GM23248 (cell line): ENCODE results near the genes ELFN2, MFNG and CDC42EP1.

DNA sequence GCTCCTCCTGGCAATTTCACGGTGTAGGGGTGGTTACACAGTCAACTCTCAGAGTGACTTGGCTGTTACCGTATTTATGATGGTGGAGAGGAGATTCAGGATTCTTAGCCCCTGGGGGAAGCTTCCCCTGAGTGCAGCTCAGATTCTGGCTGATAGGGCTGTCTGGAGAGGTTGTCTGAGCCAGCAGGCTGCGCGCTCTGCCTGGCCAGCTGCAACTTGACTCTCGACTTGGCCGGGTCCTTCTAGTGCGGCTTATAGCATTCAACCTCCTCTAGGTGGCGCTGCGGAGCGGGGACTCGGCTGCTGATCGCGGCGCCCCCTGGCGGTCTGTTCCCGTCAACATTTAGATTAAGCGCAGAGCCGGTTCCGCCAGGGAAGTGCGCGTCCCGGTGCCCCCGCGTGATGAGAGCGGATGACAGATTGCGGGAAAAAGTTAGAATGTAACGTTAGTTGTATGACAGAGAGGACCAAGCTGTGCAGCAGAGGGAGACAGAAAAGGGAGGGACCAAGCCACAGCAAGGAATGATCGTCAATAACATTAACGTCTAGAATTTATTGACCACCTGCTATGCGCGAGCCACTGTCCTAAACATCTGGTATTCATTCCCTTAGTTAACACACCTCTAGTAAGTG, 4.4 kb upstream of the NCF4 start:
- RAMPAGE, long total RNA, result no peak

- RAMPAGE, long total RNA, result no peak
These were observed 4.5 kb downstream of the TST start for GRCh38 chr22:37014802-37015169.

- RAMPAGE, long total RNA, result no peak
These were observed 826 bp upstream of the TMPRSS6 start for GRCh38 chr22:37110305-37110773.

- RAMPAGE, long total RNA, result no peak
These were observed 12.7 kb upstream of the IL2RB start for GRCh38 chr22:37162336-37162841.

- RAMPAGE, long total RNA, result no peak
These were observed 14.6 kb upstream of the IL2RB start for GRCh38 chr22:37164398-37164634.

DNA sequence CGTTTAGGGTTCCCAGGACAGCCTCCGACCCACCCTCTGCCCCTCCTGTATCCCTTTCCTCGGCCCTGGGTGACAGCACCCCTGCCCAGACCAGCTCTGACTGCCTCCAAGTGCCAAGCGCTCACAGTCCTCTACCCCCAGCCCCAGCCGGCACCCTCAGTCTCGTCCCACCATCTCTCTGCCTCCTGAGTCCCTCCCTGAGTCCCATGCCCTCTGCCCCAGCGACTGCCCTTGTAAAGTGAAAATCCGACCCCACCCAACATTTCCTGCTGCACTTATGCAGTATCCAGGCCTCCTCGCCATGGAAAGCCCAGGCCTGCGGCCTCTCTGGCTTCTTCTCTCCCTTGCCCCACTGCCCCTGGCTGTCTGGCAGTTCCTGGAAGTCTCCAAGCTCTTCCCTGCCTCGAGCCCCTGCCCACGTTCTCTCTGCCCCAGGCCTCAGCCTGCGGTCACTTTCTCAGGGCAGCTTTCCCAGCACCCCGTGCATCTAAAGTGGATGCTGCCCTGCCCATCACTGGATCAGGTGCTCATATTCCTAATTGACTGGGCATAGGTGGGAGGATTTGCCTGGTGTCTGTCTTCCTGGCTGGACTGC, 17.6 kb upstream of the IL2RB start:
- RAMPAGE, long total RNA, result no peak

GRCh38 chr22:37240159-37240733, 3.8 kb downstream of the RAC2 start:
- RAMPAGE, long total RNA, result no peak

GRCh38 chr22:37283312-37283897, 1.1 kb downstream of the CYTH4 start:
- RAMPAGE, long total RNA, result no peak

- RAMPAGE, long total RNA, result no peak
These were observed 7.5 kb downstream of the CYTH4 start for GRCh38 chr22:37289876-37290194.

DNA sequence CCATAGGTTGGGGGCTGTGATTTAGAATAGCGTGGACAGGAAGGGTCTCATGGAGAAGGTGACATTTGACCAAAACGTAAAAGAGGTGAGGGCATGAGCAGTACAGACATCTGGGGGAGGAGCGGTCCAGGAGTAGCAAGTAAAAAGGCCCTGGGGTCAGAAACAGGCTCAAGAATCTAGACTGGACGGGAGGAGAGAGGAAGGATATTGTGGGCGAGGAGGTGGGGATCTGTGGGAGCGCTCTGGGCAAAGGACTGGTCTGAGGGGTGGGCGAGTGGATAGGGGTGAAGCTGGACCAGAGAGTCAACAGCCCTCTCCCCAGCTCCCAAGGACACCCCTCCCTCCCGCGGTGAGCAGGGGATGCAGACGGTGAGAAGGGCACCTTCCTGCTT, 16.1 kb downstream of the CYTH4 start:
- RAMPAGE, long total RNA, result no peak

DNA sequence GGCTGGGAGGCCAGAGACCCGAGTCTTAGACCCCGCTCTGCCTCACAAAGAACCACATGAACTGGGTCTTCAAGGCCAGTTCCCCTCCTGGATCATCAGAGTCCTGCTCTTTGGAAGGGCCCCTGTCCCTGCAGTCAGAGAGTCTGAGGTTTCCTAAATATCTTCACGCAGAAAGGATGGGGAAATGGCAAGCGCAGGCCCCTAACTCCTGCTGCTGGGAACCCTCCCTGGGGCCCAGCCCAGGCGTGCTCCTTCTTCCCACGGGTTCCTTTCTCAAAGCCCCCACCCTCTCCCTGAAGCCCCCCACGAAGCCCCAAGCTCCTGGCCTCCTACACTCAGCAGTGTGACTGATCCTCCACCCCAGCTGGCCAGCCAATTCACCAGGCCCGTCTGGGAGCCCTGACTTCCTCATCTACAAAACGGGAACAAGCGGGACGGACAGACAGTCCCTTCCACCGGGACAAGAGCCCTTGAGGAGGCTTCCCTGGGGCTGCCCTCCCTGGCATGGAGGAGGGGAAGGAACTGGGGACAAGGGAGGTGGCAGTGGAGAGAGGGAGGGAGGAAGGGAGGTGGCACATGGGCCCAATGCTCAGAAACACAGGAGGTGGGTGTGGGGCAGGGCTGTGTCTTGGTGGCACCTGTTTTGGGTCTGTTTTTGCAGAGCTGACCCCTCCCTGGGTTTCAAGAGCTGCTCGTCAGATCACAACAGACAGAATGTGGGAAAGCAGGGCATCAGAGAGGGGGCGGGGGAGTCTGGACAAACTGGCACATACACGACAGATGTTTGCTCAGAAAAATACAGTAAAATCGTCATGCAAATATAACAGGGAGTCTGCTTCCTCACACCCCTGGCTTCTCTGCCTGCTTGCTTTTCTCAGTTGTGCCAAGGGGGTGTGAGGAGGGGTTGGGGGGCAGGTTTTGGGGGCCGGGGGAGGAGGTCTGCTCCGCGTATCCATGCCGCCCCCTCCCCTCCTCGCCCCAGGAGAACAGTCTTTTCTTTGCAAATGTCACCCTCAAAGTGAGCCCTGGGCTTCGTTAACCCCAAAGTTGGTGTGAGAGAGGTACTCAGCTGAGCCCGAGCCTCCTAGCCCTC, 56.9 kb downstream of the ELFN2 start:
- RAMPAGE, long total RNA, result no peak

DNA sequence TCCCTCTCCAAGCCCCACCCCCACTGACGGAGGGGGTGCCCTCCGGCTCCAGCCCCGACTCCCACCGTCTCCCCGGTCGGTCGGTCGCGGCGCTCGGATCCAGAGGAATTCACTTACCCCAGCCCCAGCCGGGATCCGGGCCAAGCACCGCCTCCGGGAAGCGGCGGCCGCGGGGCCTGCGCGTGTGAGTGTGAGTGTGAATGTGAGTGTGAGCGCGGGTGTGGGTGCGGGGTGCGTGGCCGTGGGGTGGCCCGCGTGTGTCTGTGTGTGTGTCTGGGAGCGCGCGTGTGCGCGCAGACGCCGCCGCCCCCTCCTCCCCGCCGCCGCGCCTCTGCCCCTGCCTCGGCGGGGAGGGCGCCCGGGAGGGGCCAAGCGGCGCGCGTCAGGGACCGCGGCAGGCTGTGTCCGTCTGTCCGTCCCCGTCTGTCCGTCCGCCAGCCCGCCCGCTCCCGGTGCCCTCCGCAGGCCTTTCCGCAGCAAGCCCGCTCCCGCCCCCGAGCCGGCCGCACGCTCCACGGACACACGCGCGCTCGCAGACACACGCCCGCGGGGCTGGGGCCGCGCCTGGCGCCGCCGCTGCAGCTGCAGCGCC, at the start of gene ELFN2:
ELFN2 (minus strand) TSS at position 299 of the 592 bp plus-strand sequence.
- RAMPAGE, long total RNA, result no peak

- RAMPAGE, long total RNA, result no peak
These were observed at the start of gene MFNG for GRCh38 chr22:37485731-37486737. MFNG (minus strand) TSS chr22:37486384.

DNA sequence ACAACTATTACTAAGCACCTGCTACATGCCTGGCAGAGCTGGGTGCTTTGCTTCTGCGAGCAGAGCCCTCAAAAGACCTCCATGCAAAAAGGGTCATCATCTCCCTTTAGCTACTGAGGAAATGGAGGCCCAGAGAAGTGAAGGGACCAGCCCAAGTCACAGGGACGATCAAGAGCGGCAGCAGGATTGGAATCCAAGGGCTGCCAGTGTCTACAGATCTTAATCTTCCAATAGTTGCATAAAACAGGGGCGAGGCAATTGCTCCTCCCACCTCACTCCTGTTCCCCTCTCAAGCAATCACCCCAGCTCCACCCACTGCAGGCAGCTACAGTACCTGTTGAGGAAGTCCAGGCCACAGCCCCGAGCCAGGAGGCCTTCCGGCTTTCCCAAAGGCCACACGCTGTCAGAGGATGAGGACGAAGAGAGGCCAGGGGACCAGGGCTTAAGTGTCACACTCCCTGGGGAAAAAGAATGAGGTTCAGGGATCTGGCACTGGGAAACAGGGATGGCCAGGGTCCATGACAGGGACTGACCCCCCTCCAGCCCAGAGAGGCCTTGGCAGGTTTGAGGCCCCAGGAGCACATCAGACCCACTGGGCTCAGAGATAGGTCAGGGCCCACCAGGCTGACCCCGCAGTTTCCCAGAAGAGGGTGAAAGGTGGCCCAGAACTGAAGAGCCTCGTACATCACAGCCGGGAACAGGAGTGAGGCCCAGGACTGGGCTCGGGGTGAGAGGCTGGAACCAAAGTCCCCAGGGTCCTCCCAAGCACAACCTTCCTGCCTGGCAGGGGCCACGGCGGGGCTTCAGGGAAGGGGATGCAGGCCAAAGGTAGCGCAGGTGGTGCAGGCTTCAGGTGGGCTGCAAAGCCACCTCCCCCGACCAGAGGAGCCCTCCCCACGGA, 16.3 kb upstream of the MFNG start:
- RAMPAGE, long total RNA, result no peak

- RAMPAGE, long total RNA, result no peak
These were observed 6.1 kb upstream of the CARD10 start for GRCh38 chr22:37525292-37525704.

DNA sequence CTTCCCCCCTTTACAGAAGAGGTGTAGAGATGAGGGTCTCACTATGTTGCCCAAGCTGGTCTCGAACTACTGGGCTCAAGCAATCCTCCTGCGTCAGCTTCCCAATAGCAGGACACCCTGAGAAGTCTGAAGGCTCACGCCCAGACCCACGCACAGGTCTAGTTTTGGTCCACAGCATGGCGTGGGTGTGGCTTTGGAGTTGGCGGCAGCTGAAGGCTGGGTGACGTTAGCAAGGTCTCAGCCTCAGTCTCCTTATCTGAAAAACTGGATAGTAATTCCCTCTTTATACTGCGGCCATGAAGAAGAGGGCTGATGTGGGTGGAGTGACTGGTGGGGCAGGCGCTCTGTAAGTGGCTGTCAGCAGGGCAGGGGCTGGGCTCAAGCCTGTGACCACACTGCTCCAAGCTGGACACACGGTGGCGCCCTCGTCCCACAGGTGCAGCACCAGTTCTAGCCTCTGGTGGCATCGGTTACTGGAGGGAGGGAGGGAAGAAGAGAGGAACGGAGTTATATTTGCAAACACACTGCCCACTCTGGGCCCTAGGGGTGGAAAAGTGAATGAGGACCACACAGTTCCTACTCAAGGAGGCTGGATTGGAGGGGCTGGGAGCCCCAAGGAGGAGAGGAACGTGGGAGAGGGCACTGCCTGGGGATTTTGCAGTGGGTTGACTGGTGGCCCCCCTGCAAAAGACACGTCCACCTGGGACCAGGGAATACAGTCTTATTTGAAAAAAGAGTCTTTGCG, 19.5 kb upstream of the CARD10 start:
- RAMPAGE, long total RNA, result no peak

- RAMPAGE, long total RNA, result no peak
These were observed at the start of gene CDC42EP1 for GRCh38 chr22:37559780-37560600. CDC42EP1 (plus strand) TSS chr22:37560480.

DNA sequence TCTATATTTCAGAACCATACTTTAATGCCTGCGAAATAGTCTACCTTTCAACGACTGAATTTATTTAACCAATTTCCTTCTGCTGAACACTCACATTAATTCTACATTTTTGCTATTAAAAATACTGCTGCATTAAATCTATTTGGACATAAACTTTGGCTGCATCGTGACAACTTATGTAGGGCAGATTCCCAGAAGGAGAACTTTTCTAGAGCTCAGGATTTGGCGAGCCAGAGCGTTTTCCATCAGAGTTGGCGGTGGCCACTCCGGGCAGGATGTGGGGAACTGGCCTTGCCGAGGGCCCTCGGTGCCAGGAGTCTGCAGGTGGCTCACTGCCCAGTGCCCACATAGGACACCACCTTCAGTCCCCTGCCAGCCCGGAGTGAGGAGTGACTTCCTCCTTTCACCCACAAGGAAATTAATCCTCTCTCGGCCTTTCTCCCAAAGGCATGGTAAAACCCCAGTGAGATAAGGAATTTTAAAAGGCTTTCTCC, 1.5 kb upstream of the LGALS2 start:
- RAMPAGE, long total RNA, result no peak

GRCh38 chr22:37633558-37634416, 5.7 kb upstream of the SH3BP1 start:
- RAMPAGE, long total RNA, result no peak

- RAMPAGE, long total RNA, result no peak
These were observed 1.7 kb downstream of the PDXP start for GRCh38 chr22:37660111-37660812.